ENCODE results near the gene LRRC63.

- PRO-cap, result no peak
Observed at GRCh38 chr13:44693104-44693443, 116.9 kb upstream of the TSC22D1 start.

DNA sequence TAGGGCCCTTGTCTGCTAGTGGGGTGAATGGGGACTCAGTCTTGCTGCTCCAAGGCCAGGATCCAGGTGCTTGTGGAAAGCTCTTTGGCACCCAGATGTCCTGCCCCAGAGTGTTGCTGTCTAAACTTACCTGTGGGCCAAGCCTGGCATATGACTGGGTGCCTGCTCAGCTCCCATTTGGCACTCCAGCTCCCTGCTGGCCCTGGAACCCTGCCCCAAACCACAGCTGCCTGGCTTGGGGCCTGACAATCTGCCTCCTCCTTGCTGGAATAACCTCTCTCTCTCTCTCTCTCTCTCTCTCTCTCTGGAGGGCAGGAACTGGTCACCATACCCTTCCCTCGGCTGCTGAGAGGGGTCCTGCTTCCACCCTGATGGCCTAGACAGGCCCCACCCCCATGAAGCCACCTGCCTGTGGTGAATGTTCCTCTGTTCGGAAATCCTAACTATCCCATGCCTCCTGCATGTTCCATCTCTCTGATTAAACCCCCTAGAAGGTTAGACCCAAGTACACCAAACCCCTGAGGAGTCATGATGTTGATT is 158.3 kb upstream of the TSC22D1 start:
- PRO-cap, result no peak

- PRO-cap, result no peak
Observed at GRCh38 chr13:44918878-44919203, 70.4 kb downstream of the NUFIP1 start.

DNA sequence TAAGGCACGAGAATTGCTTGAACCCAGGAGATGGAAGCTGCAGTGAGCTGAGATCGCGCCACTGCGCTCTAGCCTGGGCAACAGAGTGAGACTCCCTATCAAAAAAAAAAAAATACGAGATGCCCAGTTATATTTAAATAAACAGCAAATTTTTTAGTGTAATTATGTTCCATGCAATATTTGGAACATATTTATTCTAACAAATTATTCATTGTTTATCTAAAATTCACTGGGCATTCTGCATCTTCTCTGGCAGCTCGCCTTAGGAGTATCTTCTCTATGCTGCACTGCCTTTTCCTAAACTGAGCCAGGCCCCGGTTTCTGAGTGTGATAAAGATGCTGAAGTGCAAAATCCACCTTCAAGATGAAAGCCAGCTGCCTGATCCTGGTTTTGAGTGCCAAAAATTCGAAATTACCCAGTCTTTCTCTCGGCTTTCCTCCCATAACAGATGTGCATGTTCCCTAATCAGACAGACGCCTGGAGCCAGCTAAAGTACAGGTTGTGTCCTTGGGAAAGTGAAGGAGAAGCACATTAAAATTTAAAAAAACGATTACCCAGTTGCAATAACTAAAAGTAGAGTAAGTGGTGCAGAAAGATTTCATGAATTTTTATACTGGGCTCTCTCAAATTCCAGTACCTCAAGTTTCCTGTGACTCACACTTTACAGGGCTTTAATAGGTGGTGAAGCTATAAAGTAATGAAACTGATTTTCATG is 65.1 kb upstream of the GTF2F2 start:
- PRO-cap, result no peak

GRCh38 chr13:45242113-45242551 is 41.3 kb upstream of the KCTD4 start:
- PRO-cap, result no peak

DNA sequence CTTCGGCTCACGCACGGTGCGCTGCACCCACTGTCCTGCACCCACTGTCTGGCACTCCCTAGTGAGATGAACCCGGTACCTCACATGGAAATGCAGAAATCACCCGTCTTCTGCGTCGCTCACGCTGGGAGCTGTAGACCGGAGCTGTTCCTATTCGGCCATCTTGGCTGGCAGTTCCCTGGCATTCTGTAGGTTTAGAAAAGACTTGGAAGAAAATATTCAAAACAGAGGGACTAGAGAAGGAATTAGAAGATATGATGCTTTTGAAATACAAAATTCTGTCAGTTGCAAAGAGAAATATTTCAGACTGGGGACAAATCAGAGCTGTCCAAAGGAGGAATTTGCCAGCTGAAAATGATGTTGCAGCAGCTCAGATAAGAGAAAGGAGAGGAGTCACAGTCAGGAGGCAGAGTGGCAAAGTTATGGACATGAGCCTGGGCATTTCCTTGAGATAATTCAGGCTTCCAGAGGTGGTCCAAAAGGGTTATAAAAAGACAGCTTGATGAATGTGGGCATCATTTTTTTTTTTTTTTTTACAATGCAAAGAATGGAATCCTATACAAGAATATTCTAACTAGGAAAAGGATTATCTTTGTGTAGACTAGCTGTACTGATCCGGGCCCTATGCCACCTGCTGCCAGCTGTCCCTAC is 31.9 kb upstream of the CBY2 start:
- PRO-cap, result no peak

GRCh38 chr13:45933335-45933832 is 81.8 kb upstream of the SIAH3 start:
- PRO-cap, result no peak

DNA sequence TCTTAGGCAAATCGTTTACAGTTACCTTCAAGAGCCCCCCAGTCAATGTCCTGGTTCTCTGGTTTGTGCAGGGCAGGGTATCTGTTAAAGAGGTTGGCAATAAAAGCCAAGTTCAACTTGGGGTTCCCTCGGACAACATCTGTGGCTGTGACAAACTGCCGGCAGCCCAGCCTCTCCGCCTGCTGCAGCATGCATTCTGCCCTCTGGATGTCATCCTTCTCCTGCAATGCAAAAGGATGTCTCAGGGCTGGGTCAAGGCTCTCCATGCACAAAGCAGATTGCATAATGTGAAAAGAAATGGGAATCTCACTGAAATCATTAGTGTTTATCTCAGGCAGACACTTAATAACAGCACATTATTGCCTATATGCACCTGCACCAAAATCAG is 35.1 kb downstream of the LCP1 start:
- PRO-cap, result no peak

DNA sequence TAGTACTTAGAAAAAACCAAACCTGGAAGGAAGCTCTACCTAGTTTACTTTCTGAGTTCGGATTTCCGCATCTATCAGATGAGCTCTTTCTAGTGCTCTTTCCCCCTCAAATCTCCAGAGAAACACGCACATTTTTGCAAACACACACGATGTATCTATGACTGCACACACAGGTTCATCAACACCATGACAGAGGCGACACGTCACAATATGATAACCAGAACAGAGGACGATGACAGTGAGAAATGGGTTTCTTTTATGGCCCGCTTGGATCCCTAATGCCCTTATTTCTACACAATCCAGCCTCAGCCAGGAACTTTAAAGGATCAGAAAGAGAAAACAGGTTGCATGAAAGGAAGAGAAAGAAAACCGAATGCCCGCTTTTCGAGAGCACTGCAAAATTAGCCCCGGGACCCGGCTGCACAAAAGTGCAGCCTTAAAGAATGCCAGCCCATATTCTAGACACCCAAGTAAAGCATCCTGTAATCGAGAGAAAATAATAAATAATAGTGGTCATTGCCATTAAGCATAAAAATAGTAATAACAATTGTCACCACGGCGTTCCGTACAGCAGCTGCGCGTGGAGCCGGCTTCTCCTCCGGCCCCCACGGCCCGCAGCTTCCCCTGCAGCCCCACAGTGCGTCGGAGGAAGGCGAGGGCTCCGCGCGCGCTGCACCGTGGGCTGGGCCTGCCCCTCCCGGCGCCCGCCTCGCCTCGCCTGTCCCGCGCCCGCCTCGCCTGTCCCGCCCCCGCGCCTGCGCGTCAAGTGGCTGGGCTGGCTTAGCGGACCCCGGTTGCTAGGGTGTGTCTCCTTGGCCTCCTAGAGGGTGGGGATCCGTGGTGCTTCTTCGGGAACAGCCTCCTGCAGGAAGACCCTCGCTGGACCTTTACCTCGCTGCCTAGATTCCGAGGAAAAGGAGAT is at the start of gene LRRC63:
TSS of gene LRRC63 (plus strand) at position 766 of the 922 bp plus-strand sequence.
- PRO-cap, result bidirectional peak, plus-strand start at position 765 of the sequence, minus-strand start at position 644 of the sequence

GRCh38 chr13:46374228-46375355 is 12.5 kb downstream of the RUBCNL start:
- PRO-cap, result no peak

- PRO-cap, result no peak
Observed at GRCh38 chr13:46384617-46385583, 2.2 kb downstream of the RUBCNL start.

GRCh38 chr13:46614465-46615074 is 61.6 kb downstream of the LRCH1 start:
- PRO-cap, result no peak

- PRO-cap, result no peak
Observed at GRCh38 chr13:46663056-46663648, 110.2 kb downstream of the LRCH1 start.

DNA sequence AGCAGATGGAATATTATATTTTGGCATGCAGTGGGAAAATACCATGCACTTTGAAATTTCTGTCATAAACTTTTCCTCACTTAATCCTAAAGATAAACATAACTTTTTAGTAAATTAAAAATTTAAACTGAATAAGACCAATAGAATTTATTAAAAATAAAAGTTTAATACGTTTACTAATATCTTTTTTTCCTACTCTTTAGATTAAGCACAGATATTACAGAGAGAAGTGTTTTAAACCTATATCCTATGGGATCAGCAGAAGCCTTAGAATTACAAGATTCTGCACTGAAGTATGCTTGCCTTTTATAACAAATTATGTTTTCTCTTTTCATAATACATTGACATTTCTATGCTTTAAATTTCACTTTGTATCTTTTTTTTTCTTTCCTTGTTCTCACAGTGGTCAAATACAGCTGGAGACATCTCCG is 92.1 kb downstream of the ESD start:
- PRO-cap, result no peak

DNA sequence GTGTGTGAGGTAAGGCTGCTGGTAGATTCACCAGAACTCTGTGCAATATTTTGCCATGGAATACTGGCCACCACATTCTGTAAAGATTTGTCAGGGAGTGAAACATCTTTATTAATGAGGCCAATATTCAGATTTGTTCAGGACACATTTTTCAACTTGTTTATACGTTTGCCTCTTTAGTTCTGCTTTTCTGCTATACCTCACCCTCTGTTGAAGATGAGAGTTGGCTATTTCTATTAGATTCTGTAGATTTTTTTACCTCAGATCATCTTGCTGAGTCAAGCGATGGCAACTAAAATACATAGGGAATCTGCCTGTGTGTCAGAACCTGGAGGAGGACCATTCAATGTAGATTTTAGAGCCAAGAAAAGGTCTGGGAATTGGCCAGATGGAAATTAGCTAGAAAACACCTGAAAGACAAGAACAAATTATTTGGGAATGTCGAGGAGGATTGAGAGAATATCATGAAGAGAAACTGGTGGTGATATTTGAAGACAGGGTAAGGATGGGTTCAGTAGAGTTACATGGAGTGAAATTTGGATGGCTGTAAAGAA is 91.6 kb downstream of the ESD start:
- PRO-cap, result no peak

DNA sequence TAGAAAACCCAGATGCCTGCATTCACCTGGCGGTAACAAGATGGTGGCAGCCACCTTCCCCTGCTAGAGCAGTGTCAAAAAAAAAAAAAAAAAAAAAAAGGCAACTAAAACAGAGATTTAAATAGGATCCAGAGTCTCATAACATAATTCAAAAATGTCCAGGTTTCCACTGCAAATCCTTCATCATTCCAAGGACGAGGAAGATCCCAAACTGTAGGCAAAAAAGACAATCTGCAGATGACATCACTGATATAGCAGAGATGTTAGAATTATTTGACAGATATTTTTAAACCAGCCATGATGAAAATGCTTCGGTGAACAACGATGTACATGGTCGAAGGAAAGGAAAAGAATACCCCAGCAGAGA is 70.2 kb downstream of the ESD start:
- PRO-cap, result no peak

GRCh38 chr13:46794475-46795941 is 2.0 kb downstream of the ESD start:
- PRO-cap, result no peak

- PRO-cap, result no peak
Observed at GRCh38 chr13:48001950-48002464, 934 bp upstream of the SUCLA2 start.

DNA sequence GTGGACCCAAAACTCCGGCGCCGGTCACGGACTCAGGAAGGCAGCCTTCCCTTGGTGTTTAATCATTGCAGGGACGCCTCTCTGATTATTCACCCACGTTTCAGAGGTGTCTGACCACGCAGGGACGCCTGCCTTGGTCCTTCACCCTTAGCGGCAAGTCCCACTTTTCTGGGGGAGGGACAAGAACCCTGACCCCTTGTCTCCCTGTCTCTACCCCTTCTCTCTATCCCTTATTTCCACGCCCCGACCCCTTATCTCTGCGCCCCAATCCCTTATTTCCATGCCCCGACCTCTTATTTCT is 19.5 kb downstream of the NUDT15 start:
- PRO-cap, result no peak

GRCh38 chr13:48233958-48234461 is 1.0 kb downstream of the ITM2B start:
- PRO-cap, result bidirectional peak, plus-strand start at chr13:48234007, minus-strand start at chr13:48233798

Data from bile duct (tissue), 1 donor.